Tibial artery (tissue), 1 donor: ENCODE measurements around a stretch of chr6.

GRCh38 chr6:162438967-162439978 lies 288.3 kb downstream of the PRKN start:
- PRO-cap: no peak

GRCh38 chr6:162467679-162468326 lies 259.8 kb downstream of the PRKN start:
- PRO-cap: no peak

DNA sequence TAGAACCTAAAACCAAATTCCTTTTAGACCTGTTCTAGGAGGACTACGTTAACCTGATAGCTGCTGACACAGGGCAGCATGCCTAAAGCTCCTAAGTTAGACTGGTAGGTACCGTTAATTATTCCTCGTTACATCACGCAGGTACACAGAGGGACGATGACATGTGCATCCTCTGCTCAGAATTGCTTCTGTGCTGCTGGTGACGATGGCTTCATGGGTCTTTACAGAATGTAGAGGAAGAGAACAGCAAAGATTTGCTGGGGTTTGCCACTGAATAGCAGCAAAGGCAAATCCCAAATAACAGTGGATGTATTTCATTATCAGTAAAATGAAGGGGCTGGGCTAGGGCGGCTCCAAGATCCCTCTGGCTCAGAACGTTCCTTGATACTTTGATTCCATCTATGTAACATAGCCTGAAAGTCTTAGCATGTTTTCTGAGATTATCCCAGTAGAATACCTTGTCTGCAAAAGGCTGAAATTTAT lies 141.1 kb downstream of the PACRG start:
- PRO-cap: no peak

- PRO-cap: no peak
Observed at GRCh38 chr6:163053894-163054471, 326.2 kb downstream of the PACRG start.

DNA sequence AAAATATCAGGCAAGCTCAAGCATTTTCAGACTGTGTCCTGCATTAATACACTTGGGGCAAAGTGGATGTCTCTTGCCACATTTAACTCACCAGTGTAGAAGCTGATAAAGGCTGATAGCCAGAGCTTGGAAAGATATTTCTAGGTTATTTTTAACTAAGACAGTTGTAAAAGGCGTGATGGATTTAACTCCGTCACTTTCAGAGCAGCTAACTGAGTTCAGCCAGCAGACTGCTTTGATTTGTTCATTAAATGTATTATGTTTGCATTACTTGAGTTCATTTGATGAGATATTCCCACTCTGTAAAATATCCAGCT lies 112.2 kb upstream of the QKI start:
- PRO-cap: no peak

DNA sequence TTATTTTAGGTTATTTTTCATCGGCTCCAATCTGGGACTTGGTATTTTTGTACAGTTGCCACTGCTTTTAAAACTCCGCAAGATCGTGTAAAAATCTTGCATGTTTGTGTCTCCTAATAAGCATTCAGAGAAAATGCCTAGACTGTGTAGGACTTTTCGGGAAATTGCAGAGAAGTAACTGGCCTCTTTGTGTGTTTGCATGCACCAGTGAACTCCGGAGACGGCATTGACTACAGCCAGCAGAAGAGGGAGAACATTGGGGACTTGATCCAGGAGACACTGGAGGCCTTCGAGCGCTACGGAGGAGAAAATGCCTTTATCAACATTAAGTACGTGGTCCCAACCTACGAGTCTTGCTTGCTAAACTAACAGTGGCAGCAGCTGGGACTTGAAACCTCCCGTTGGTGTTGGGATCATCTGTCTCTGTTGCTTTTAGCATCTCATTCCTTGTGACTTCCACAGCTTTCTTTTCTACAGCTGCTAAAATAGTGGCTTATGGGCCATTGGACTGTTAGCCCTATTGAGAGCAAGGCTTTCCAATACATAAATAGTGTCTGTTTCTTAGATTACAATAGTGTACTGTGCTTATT lies 99.8 kb upstream of the QKI start:
- PRO-cap: no peak

DNA sequence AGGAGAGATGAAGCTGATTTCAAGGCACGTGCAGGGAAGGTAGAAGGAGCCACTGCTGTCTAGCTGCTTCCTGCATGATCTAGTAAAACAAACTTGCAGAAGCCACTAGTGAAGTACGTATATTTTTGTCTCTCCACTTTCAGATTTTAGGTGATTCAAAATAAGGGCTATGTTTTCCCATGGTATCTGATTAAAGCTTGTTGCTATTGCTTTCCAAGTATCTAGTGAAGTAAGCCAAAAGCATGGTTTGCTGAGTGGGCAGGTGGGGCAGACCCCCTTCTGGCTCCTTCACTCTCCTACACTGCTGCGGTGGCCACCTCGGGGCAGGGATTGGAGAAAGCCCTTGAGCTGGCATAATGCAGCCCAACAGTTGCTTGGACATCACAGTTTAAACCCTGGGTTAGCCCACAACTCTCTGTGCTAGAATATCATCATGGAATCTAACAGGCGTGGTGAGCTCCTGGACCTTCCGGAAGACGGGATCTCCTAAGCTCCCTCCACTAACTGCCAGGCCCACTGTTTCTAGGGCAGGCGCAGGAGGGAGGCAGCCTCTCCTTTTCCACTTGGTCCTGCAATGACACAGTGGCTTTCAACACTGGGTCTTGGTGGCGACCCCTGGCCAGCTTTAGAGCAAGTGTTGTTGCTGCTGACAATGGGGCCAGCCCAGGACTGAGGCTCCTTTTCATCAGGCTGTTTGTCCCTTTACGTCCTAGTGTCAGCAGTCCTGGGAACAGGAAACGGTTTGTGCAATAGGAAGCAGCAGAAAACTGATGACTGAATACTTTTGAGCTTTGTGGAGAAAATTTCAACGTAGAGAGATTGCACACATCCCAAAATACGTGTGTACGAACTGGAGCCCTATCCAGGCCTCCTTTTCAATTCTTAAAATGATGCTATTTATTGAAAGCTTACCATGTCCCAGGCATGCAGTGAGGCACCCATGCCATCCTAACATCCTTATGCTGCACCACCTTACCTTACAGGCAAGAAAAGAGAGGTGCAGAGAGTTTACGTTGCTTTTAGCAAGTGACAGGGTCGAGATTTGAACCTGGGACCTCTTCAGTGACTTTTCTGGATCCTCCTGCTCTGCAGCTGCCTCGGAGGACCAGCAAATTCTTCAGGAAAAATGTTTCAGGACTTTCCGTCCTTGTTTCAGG lies 9.7 kb upstream of the QKI start:
- PRO-cap: bidirectional peak, plus-strand start at position 826 of the sequence, minus-strand start at position 677 of the sequence

DNA sequence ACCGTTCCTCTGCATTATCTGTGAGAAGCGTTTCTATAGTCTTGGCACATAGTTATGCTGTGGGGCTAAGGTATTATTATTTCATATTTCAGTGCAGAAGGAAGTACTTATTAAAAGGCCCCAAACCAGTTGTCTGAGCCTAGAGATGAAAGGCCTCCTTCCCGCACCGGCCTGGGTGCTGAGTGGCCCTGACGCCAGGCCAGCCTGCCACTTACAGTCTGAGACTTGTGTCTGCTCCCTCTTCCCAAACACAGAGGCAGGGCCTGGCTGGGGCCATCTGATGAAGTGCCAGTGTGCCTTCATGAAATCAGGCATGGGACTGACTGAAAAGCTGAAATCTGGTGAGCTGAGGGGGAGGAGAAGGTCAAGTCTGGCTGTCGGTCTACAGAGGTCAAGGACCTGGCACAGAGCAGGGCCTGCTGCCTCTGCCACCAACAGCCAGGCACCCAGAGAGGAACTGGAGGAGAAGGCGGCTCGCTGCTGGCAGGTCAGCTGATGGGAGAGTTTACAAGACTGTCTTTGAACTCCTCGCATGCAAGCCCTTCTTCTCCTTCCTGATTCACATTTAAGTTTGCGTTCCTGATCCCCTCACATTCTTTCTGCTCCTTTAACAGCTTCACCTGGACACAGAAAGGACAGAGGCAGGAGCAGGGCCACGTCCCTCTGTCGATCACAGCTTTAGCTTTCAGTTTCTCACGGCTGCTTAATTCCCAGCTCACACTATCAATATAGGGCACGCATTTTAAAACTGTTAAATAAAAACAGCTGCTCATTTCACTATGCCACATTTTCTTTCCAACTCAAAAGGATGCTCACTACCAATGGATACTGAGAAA lies 8.7 kb upstream of the QKI start:
- PRO-cap: bidirectional peak, plus-strand start at position 449 of the sequence, minus-strand start at position 436 of the sequence

DNA sequence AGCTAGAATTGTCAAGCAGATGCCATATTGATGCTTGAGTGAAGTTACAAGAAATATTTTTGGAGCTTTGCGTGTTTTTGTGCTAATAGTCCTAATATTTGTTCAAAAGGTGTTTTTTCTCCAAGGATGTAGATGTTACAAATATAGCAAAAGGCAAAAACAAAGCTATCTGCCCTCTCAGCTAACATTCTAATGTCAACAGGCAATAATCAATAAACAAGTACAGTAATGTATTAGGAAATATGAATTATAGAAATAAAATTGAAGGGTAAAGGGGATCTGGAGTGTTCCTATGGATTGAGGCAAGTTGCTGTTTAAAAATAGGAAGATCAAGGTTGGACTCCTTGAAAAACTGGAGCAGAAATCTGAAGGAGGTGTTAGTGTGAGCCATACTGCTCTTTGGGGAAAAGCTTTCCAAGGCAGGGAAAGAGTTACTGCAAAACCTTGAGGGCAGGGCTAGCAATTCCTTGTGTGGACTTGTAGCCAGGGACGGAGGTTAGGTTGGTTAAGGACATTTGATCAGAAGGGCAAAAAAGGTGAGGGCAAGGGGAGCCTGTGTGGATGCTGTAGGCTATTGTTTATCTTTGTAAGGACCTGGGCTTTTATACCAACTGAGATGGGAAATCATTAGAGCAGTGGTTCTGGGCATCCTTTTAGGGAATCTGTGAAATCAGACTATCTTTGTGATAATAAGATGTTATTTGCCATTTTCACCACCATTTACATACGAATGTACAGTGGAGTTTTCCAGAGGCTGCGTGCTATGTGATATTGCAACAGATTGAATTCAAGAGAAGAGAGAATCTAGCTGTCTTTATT lies 27.0 kb downstream of the QKI start:
- PRO-cap: no peak

GRCh38 chr6:163494155-163494663 lies 79.7 kb downstream of the QKI start:
- PRO-cap: no peak

GRCh38 chr6:163516761-163517132 lies 102.2 kb downstream of the QKI start:
- PRO-cap: no peak

DNA sequence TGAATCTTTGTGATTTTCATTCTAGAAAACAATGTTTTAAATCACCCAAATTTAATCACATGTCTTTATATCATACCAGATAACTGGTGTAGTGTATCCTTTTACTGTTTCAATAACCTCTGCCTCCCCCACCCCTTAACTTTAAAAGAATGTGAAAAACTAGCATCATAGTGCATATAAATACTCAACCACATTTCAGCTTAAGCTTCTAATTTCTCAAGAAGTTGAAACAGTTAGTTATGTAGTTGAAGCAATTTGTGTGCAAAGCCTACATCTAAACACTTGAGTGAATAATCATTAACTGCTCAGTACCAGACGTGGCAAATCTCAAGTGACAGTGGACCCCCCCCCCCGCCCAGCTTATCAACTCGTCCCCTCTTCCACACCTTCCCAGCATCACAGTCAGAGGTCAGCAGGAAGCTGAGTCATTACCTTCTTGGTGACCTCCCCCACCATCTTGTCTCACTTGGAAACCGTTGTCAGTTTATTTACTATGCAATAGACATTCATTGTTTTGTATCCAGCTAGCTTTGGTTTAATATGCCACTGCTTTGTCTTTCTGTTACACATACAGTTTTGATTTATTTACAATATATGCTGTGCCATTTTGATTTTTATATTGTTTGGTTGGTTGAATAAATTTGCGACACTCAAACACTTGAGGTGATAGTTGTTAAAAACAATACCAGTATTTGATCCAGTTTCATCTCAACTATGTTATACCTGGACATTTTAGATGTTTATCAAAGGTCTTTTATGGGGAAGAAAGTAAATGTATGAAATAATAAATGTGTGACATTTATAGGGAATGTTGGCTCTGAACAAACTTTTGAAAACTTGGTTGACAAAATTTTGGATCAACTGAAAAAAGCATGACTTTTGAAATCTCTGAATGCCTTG lies 158.1 kb downstream of the QKI start:
- PRO-cap: no peak

DNA sequence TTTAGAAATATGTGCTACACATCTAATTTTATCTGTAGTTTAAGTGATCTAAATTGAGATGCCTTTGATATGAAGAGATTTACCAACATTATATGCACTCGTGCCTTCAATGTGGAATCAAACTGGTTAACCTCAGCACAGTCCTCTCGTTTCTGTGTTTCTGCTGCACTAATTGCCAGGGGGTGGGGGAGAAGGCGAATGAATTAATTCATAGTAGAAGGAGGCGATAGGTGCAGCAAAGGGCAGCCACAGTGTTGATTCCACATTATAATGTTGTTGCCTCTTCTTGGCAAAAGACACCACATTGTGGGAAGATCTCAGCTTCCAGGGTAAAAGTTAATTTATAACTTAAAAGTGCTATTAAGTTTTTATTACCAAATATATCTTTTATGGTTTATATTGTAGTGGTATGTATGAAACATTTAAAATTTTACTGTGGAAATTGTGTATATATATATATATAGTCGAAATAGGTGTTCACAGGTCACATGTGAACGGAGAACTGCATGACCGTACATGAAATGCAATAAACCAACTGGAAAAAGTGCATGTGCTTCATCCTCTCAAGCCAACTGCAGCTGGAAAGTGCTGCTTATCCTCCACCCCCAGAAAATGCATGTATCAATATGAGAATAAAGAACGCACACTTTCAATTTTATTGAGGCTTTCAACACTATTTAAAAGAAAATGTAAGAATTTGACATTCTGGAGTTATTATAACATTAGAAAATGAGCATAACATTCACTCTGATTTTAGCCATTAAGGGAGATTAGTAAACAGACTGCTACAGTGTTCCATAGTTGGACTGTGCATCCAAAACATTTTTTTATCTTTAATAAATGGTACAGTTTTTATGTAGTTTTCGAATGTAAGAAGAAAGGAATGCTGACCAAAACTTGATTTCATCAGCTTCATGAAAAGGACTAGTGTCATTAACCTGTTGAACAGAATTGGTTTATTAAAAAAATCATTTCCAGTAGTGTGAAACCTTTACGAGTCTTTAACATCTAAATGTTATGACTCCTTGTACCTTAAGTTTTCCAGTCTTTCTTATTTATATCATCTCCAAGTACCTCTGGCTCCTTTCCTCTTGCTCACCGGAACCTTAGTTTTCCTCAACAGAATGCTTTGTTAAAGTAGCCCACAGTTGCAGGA lies 162.0 kb downstream of the QKI start:
- PRO-cap: no peak

DNA sequence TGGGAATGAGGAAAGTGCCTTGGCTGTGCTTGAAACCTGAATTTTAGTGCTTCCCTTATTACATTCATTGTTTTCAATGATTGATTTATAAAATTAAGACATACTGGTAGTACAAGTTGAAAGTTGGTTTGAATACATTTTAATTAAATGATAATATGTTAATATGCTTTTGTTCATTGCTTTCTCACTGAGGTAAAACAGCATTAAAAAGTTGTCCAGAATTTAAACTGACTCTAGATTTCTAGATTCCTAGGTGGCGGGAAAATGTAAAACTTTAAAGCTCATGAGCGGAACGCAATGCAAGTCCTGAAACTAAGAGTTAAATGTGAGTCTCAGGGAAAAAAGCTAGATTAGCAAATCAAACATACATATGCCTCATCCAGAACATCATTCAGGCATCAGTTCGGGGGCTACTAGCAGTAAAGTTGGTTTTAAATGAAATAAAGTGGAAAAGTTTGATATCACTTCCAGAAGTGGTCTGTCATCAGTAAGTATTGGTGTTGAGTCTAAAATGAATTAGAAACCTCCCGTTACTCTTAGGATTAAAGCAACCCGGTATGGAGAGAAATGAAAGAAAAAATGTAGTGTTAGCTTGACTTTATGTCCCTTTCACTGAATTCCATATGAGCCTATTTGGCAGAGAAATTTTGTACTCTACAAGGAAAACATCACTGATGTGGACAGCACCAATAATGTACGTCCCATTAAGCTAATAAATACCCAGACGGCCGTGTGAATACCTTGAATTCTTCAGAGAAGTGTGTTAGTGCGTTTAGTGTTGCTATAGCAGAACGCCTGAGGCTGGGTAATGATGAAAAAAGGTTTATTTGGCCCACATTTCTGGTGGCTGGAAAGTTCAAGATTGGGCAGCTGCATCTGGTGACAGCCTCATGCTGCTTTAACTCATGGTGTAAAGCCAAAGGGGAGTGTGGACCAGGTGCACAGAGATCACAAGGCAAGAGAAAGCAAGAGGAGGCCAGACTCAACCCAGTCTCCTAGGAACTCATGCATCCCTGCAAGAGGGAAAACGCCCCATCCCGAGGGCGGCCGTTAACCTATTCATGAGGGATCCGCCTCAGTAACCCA lies 164.2 kb downstream of the QKI start:
- PRO-cap: no peak

DNA sequence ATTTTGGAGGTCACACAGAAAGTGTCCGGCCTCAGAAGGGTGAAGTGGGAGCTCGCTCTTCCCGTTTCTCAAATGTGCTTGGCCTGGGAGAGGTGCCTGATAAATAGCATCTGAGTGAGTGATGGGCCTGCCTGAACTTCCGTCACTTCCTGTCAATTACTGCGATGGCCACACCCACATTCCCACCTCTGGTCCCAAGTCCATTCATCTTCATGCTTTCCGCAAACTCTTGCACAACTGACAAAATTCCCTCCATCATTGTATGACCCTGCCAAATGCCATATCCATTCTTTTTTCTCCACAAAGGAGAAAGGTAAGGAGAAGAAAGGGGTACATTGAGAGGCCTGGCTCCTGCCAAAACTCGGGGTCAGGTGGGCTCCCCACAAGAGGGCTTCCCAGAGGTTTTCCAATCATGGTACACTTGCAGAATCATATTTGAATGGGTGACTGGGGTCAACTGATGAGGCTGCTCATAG lies 169.1 kb downstream of the QKI start:
- PRO-cap: no peak

DNA sequence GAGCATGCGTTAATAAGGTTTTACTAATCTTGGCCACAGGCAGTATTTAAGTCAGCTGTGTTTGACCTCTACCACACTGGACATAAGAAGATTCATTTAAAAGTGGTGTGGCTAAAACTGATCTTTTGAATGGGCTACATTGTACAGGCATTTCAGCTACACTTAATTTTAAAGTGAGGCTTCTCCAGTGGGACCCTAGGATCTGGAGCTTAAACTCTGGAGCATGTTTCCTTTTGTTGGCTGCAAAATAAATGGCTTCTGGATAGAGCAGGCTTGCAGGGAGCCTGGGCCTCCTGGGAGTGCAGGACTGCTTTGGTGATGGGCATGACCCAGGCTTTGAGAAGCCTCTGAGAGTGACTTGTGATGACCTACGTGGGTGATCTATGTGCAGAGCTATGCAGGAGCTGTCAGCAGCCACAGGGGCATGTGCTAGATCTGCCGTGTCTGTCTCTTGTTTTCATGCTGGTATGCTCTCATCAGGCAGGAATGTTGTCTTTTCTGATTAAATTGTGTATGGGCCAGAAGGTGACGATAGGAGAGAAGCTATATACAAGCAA lies 331.2 kb downstream of the QKI start:
- PRO-cap: no peak

DNA sequence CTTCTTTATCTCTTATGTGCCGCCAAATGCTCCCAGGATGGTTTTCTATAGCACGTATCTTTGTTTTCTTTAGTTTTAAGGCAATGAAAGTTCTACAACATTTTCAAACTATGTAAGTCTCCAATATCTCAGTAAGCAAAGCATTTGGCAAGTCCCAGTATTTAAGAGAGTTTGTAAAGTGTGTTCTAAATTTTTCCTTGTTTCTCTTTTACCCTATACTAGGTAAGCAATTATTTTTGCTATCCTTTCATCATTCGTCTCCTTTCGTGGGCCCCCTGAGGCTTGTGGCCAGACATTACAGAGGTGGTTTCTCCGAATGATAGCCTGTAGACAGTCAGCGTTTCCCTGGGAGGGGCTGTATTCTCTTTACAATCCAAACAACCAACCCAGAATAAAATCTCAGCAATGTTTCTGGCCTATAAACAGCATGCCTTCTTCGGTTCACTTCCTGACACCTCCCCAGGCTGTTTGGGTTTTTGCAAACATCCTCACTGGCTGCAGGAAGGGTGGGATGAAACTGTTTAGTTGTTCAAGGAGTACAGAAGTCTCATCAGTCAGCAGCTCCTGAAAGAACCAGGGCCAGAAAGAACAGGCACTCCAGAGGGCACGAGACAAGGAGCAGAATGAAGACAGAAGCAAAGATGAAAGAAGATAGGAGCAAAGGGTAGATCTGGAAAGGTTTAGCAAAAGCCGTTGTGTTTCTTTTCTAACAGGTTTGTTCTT lies 349.9 kb downstream of the QKI start:
- PRO-cap: no peak

DNA sequence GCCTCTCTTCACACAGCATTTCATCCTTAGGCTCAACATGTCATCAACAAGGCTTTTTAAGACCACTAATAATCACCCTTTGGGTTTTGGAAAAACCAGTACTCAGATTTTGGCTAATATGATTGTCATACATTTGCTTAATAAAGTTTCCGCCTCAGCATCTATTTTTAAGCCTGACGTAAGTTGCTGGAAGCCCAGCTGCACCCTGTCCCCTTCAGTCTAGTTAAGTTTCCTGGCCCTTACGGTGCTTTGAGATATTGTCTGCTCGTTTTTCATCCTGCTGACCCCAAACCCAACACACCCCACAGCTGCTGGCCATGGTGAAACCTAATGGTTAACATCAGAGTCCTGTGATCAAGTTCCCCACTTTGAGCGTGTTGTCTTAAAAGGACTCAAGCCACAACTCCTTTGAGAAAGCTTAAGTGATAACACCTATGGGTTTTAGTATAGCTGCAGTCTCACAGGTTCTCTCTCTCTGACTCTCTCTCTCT lies 802.2 kb downstream of the C6orf118 start:
- PRO-cap: no peak

- PRO-cap: no peak
Observed at GRCh38 chr6:164876831-164877123, 432.6 kb downstream of the C6orf118 start.

- PRO-cap: unidirectional peak, plus-strand start at chr6:165660786
Observed at GRCh38 chr6:165660079-165660850, 2.8 kb downstream of the PDE10A start.